HepG2 (cell line): ENCODE data around the genes INTS1 and LFNG.

DNA sequence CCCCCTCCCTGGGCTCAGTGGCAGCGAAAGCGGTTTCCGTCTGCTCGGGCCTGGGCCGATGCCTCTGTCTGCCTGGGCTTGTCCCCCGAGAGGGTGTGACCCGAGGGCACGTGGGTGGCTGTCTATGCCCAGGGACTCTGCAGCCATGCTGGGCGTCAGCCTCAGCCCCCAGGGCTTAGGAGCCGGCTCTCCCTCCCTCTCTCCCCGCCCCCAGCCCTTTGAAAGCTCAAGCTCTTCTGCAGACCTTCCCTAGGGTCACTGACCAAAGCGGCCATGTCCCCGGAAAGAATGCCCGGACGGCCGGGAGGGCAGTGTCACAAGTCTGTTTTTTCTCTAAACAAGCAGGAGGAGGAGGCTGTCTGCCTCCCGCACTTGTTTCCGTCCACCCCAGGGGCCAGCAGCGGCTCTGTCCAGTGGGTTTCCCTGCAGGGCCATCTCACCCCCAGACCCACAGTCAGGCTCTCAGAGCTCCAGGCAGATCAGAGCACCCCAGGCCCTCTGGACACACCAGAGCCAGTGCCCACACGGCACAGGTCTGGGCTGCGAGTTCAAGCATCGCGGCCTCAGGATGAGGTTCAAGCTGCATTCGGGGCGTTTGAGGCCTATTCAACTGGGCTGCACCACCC, 6.9 kb downstream of the MICALL2 start:
- RRBS, 2 experiments, result 17 to 38% methylated on average over 2 of the region's 25 CpGs
CAGE:
- cytosol, long polyA minus RNA, result no peak
- cytosol, long polyA plus RNA, result no peak
- long polyA plus RNA, result no peak
- nucleus, long polyA minus RNA, result no peak
- nucleus, long polyA plus RNA, result no peak

- RRBS, 2 experiments, result 97 to 98% methylated on average over 7 of the region's 27 CpGs
CAGE:
- cytosol, long polyA minus RNA, result no peak
- cytosol, long polyA plus RNA, result no peak
- long polyA plus RNA, result no peak
- nucleus, long polyA minus RNA, result no peak
- nucleus, long polyA plus RNA, result no peak
Observed at GRCh38 chr7:1489373-1489952, 14.7 kb downstream of the INTS1 start.

- RRBS, 2 experiments, result 1 to 2% methylated on average over 43 to 50 of the region's 121 CpGs
CAGE:
- cytosol, long polyA minus RNA, result start-site peak on the minus strand at chr7:1504378-1504392, 126 reads
- cytosol, long polyA plus RNA, result no peak
- long polyA plus RNA, result start-site peak on the minus strand at chr7:1504320-1504340, 27 and 25 reads in 2 replicates
- nucleus, long polyA minus RNA, result start-site peak on the minus strand at chr7:1504383-1504392, 37 reads
- nucleus, long polyA plus RNA, result start-site peak on the minus strand at chr7:1504319-1504331, 47 and 81 reads in 2 replicates
Observed at GRCh38 chr7:1503782-1504812, at the start of gene INTS1. INTS1 (minus strand) TSS chr7:1504389.

DNA sequence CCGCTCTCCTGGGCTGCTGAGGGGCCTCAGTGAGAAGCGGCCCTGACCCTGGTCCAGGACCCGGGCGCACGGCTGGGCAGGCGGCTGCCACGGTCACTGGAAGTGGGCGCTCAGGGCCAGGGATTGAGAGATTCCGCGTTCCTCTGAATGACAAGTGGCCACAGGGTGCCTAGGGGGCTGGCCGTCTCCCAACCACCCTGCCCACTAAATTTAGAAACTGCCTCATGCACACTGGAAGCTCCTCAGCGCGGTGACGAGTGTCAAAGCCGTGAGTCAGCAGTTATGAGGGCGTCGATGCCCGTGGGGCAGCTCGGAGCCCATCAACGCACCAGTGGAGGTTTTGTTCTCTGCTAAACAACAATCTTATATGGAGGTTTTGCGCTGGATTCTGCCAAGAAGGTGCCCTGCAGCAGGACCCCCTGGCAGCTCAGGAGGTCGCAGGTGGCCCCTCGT, 9.1 kb upstream of the INTS1 start:
- RRBS, 2 experiments, result no CpG with 5 or more reads among the region's 23 CpGs
CAGE:
- cytosol, long polyA minus RNA, result no peak
- cytosol, long polyA plus RNA, result no peak
- long polyA plus RNA, result no peak
- nucleus, long polyA minus RNA, result no peak
- nucleus, long polyA plus RNA, result no peak

- RRBS, 2 experiments, result 64 to 70% methylated on average over 16 of the region's 27 CpGs
CAGE:
- cytosol, long polyA minus RNA, result no peak
- cytosol, long polyA plus RNA, result no peak
- long polyA plus RNA, result no peak
- nucleus, long polyA minus RNA, result no peak
- nucleus, long polyA plus RNA, result no peak
Observed at GRCh38 chr7:1619314-1619687, 49.5 kb upstream of the PSMG3 start.

DNA sequence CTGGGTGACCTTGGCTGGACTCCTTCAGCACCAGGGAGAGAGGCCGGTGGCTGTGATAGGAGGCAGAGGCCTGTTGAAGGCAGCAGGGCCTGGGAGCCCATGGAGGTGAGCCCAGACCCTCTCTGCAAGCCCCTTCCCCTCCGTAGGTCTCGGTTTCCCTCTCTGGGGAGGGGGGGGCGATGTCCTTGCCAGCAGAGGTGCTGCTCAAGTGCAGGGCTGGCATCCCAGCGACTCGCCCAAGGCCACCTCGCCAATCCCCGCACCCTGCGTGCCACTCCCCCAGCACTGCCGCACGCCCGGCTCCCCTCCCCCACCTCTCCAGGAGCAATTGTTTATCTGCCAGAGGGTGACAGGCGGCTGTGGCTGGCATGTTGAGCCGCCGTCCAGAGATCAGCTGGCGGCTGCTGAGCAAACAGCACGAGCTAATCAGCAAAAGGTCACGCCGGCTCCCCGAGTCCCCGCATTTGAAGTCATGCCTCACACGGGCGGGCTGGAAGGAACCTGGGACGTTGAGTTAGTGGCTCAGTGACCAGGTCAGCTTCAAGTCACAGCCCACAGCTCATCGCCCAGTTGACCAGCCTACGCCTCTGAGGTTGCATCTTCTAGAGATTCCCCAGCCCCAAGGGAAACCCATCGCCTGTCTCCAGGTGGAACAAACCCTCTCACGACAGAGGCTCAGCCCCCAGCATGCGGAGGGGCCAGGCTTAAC, 43.7 kb downstream of the ELFN1 start:
- RRBS, 2 experiments, result no CpG with 5 or more reads among the region's 29 CpGs
CAGE:
- cytosol, long polyA minus RNA, result no peak
- cytosol, long polyA plus RNA, result no peak
- long polyA plus RNA, result no peak
- nucleus, long polyA minus RNA, result no peak
- nucleus, long polyA plus RNA, result no peak

GRCh38 chr7:1855090-1855561, 185.0 kb downstream of the ELFN1 start:
- RRBS, 2 experiments, result no CpG with 5 or more reads among the region's 24 CpGs
CAGE:
- cytosol, long polyA minus RNA, result no peak
- cytosol, long polyA plus RNA, result no peak
- long polyA plus RNA, result no peak
- nucleus, long polyA minus RNA, result no peak
- nucleus, long polyA plus RNA, result no peak

GRCh38 chr7:1875338-1875685, 205.2 kb downstream of the ELFN1 start:
- RRBS, 2 experiments, result no CpG with 5 or more reads among the region's 14 CpGs
CAGE:
- cytosol, long polyA minus RNA, result no peak
- cytosol, long polyA plus RNA, result no peak
- long polyA plus RNA, result no peak
- nucleus, long polyA minus RNA, result no peak
- nucleus, long polyA plus RNA, result no peak

DNA sequence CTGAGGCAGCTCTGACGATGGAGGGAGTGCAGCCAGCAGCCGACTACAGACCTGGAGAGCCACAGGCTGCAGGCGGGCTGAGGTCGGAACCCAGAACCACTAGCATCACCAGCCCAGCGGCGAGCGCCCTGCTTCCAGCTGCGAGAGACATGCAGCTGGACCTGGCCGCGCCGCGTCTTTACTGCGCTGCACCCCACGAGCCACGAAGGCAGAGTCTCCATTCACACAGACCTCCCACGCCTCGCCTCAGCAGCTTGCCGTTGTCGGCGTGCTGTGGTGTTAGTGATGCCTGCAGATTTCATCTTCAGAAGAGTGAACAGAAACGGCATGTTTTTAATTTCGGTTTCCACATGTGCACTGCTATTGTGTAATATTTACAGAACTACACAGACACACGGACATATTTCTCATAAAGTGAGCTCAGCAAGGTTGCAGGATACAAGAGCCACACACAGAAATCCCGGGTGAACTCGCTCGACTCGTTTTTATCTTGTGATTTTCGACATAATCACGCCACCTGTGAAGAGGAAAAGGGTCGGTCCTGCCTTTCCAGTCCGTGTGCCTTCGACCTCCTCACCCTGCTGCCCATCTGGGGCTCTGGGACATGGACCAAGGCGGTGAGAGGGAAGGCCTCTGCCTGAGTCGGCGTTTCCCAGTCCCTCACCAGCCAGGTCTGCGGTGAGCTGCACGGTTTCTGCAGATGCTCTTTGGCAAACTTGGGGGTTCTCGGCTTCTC, 252.2 kb downstream of the ELFN1 start:
- RRBS, 2 experiments, result no CpG with 5 or more reads among the region's 38 CpGs
CAGE:
- cytosol, long polyA minus RNA, result no peak
- cytosol, long polyA plus RNA, result no peak
- long polyA plus RNA, result no peak
- nucleus, long polyA minus RNA, result no peak
- nucleus, long polyA plus RNA, result no peak

DNA sequence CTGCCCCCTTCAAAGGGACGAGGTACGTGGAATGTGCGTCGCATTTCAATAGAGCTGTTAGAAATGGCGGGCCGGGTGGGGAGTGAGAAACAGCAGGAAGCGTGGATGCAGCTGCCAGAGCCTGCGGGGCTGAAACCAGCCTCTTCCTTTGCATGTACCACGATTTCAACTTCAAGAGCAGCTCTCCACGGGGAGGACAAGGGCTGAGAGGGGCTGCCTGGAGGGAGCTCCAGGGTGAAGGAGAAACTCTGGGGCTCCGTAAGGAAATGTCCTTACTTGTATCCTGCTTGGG, 274.2 kb downstream of the ELFN1 start:
- RRBS, 2 experiments, result no CpG with 5 or more reads among the region's 11 CpGs
CAGE:
- cytosol, long polyA minus RNA, result no peak
- cytosol, long polyA plus RNA, result no peak
- long polyA plus RNA, result no peak
- nucleus, long polyA minus RNA, result no peak
- nucleus, long polyA plus RNA, result no peak

DNA sequence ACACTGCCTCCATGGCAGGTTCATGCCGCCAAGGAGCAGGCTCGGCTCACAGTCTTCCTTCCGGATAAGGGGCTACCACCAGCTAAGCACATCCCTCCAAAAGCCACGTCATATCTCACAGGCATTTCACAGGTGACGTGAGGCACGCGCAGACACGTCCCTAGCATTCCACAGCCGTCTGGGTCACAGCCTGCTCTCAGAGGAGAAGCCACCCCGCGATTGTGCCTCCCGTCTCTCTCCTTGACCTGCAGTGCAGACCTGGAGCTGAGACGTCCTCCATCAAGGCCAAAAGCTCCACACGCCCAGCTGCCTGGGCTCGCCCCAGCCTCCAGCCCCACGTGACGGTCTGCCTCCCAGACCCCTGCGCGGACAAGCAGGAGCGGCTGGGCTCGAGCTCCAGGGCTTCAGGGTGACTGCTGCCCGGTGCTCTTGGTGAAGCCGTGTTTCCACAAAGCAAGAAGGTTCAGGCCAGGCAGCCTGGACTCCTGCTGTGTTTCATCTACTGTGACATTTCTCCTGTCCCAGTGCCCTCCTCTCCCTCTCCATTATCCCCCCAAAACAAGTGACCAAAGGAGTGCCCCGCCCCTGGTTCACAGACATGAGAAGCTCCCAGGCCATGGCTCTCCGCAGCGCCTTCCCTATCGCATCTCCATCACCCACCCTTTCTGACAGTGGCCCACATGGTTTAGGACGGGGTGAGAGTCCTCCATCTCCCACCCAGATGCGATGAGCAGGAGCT, 113.9 kb downstream of the MAD1L1 start:
- RRBS, 2 experiments, result no CpG with 5 or more reads among the region's 29 CpGs
CAGE:
- cytosol, long polyA minus RNA, result no peak
- cytosol, long polyA plus RNA, result no peak
- long polyA plus RNA, result no peak
- nucleus, long polyA minus RNA, result no peak
- nucleus, long polyA plus RNA, result no peak

GRCh38 chr7:2175064-2175579, 57.6 kb downstream of the MAD1L1 start:
- RRBS, 2 experiments, result no CpG with 5 or more reads among the region's 15 CpGs
CAGE:
- cytosol, long polyA minus RNA, result no peak
- cytosol, long polyA plus RNA, result no peak
- long polyA plus RNA, result no peak
- nucleus, long polyA minus RNA, result no peak
- nucleus, long polyA plus RNA, result no peak

DNA sequence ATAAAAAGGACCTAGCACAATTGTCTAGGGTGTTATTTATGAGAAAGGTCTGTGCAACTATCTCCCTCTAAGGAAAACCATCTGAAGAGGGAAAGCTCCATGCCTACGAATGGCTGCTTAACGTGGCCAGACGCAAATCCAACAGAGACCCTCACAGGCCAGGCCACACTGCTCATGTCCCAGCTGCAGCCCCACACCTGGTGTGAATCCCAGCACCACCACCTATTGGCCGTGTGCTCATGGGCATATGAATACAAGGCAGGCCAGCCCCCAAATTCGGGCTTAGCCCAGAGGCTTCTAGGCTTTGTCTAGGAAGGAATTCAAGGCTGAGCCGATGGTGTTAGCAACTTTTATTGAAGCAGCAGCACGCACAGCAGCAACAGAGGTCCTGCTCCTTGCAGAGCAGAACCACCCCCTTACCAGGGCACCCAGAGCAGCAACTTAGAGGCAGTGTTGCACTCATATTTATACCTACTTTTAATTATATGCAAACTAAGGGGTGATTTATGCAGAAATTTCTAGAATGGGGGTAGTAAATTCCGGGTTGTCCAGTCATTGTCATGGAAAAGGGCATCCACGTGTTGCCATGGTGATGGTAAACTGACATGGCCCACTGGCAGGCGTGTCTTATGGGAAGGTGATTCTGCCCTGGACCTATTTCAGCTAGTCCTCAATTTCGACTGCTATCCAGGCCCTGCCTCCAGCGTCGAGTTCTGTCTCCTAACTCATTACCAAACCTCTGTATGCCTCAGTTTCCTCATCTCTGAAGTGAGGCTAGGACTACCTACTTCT, 13.0 kb downstream of the SNX8 start:
- RRBS, 2 experiments, result no CpG with 5 or more reads among the region's 13 CpGs
CAGE:
- cytosol, long polyA minus RNA, result no peak
- cytosol, long polyA plus RNA, result no peak
- long polyA plus RNA, result no peak
- nucleus, long polyA minus RNA, result no peak
- nucleus, long polyA plus RNA, result no peak

DNA sequence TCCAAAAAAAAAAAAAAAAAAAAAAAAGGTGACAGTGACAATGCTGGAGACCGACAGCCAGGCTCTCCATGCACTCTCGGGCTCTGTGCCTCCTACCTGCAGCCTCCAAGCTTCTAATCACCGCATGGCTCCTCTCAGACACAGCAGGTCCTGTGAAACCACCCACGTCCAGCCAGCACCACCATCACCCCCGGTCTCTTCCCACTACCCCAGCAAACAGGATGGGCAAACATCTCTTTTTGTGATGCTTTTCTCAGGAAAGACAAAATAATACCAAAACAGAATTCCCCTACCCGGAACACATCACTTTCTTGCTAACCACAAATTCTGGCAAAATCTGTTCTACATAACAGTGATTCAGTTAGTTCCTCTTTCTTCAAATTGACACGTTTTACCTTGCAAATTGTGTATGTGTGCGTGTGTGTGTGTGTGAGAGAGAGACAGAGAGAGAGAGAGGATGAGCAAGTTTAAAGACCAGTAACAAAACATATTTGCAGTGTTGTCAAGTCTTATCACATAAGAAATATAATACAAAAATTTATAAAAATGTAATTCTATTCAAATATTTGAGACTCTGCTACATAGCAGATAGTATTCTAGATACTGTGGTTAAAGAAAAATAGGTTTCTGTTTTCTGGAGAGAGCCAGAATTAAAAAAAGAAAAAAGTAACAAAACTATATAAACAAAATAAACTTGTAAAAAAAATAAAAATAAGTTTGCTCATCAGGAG, 6.4 kb downstream of the SNX8 start:
- RRBS, 2 experiments, result 91 to 100% methylated on average over 1 to 2 of the region's 8 CpGs
CAGE:
- cytosol, long polyA minus RNA, result no peak
- cytosol, long polyA plus RNA, result no peak
- long polyA plus RNA, result no peak
- nucleus, long polyA minus RNA, result no peak
- nucleus, long polyA plus RNA, result no peak

- RRBS, 2 experiments, result no CpG with 5 or more reads among the region's 29 CpGs
CAGE:
- cytosol, long polyA minus RNA, result no peak
- cytosol, long polyA plus RNA, result no peak
- long polyA plus RNA, result no peak
- nucleus, long polyA minus RNA, result no peak
- nucleus, long polyA plus RNA, result no peak
Observed at GRCh38 chr7:2362403-2363321, 8.0 kb downstream of the EIF3B start.

- RRBS, 2 experiments, result no CpG with 5 or more reads among the region's 12 CpGs
CAGE:
- cytosol, long polyA minus RNA, result no peak
- cytosol, long polyA plus RNA, result no peak
- long polyA plus RNA, result no peak
- nucleus, long polyA minus RNA, result no peak
- nucleus, long polyA plus RNA, result no peak
Observed at GRCh38 chr7:2411808-2412724, 8.7 kb downstream of the CHST12 start.

- RRBS, 2 experiments, result 2% methylated on average over 47 to 49 of the region's 70 CpGs
CAGE:
- cytosol, long polyA minus RNA, result no peak
- cytosol, long polyA plus RNA, result no peak
- long polyA plus RNA, result no peak
- nucleus, long polyA minus RNA, result no peak
- nucleus, long polyA plus RNA, result no peak
Observed at GRCh38 chr7:2519421-2519900, at the start of gene LFNG. LFNG (plus strand) TSS chr7:2519774.

GRCh38 chr7:2547090-2547795, 8.1 kb downstream of the BRAT1 start:
- RRBS, 2 experiments, result no CpG with 5 or more reads among the region's 14 CpGs
CAGE:
- cytosol, long polyA minus RNA, result no peak
- cytosol, long polyA plus RNA, result no peak
- long polyA plus RNA, result no peak
- nucleus, long polyA minus RNA, result no peak
- nucleus, long polyA plus RNA, result no peak

DNA sequence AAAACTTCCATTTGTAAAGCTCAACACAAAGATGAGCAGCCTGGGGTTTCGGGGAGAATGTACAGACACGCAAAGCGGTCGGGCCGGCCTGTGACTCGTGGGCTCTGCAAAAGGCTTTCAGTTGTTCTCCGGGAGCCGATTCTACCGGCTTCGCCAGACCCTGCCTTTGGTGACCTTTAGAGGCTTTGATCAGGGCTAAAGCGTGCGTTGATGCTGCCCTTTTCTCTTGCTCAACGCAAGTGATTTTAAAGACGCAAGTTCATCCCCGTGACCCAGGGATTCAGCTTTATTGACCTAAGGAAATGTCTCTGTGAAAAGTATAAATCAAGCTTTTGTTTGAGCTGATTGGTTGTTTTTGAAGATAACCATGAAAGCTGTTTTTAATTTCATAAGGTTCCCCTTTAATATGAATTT, 23.3 kb upstream of the TTYH3 start:
- RRBS, 2 experiments, result 0 to 3% methylated on average over 2 to 3 of the region's 15 CpGs
CAGE:
- cytosol, long polyA minus RNA, result no peak
- cytosol, long polyA plus RNA, result no peak
- long polyA plus RNA, result no peak
- nucleus, long polyA minus RNA, result no peak
- nucleus, long polyA plus RNA, result no peak

- RRBS, 2 experiments, result 55 to 70% methylated on average over 7 to 9 of the region's 37 CpGs
CAGE:
- cytosol, long polyA minus RNA, result no peak
- cytosol, long polyA plus RNA, result no peak
- long polyA plus RNA, result no peak
- nucleus, long polyA minus RNA, result no peak
- nucleus, long polyA plus RNA, result no peak
Observed at GRCh38 chr7:2641344-2642165, 9.8 kb downstream of the TTYH3 start.